Cardiac ventricle fibroblast (primary cell): ENCODE measurements around a stretch of chr1.

- RAMPAGE, long total RNA, result no peak
Measured at GRCh38 chr1:230257450-230257877, 168.7 kb downstream of the PGBD5 start.

DNA sequence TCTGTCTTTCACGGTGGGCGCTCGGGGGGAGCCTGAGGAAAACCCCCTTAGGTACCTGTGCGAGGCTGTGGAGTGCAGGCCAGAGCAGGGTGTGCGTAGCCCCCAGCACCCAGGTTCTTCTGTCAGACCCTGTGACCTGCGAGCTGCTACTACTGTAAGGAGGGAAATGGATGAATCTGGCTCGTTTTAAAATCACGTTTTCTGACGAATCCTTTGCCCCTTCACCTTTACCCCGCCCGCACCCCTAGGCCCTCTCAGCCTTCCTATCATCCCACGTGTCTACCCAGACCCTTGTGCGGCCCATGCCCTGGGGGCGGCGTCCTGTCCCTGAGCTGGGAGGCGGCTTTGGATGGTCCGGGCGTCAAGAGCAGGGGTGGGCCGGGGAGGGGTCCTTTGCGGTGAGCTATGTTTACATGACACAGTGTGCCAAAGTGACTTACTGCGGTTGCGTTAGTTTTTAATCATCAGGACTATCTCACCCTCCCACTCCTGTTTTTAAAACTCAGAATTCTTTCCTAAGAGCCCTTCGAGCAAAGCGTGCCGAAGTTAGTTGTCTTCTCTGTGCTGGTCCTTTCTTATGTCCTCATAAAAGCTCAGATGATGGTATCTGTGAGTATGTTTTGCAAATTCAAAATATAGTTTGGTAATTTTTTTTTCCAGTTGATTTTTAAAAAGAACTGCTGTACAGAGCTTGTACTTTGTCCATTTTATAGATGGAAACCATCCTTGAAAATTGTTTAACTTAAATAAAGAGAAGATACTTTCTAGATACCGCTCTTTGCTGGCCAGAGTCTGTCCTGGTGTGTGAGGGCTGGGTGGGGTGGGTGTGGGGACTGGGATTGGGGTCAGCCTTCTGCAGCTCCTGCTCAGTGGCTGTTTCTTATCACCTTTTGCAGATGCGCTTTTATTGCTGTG lies 144.5 kb downstream of the PGBD5 start:
- RAMPAGE, long total RNA, result no peak

GRCh38 chr1:230307906-230308465 lies 118.1 kb downstream of the PGBD5 start:
- RAMPAGE, long total RNA, result no peak

GRCh38 chr1:230603290-230603773 lies 38.9 kb upstream of the COG2 start:
- RAMPAGE, long total RNA, result no peak

GRCh38 chr1:230739802-230740210 lies 7.4 kb upstream of the CAPN9 start:
- RAMPAGE, long total RNA, result no peak

- RAMPAGE, long total RNA, result no peak
Measured at GRCh38 chr1:230807884-230808402, 60.4 kb downstream of the C1orf198 start.

DNA sequence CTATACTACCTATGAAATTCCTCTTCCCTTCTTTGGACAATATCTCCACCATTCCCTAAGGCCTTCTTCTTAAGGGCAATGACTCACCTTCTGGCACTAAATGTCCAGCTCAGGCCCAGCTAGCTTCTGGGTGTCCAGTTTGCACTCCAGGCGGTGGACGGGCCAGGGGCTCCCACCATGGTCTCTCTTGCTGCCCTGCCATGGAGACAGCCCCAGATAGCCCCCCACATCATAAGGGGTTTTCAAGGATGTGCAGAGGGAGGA lies 43.8 kb downstream of the C1orf198 start:
- RAMPAGE, long total RNA, result no peak

- RAMPAGE, long total RNA, result no peak
Measured at GRCh38 chr1:231351802-231352148, 13.7 kb downstream of the SPRTN start.

DNA sequence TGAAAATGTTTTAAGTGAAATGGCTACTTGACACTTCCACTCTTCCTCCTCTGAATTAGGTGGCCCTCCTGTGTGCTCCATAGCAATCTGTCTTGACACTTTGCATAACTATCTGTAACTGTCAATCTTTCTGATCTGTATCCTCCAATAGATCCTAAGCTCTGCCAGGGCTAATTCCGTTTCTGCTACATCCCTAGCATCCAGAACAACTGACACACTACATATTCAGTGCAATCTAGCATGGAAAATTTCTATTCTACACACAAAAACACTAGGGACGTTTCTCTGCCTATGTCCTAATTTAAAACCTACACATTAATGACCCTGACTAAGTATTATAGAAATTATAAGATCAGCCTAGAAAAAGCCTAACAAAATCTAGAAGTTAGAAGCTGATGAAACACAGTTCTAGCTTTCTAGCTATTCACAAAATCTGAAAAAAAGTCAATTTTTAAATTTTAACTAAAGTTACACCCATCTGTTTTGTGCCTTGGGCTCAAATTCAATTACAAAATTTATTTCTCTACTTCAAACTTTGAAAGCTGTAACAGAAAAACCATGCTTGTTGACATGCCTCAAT lies 34.1 kb downstream of the SPRTN start:
- RAMPAGE, long total RNA, result no peak

DNA sequence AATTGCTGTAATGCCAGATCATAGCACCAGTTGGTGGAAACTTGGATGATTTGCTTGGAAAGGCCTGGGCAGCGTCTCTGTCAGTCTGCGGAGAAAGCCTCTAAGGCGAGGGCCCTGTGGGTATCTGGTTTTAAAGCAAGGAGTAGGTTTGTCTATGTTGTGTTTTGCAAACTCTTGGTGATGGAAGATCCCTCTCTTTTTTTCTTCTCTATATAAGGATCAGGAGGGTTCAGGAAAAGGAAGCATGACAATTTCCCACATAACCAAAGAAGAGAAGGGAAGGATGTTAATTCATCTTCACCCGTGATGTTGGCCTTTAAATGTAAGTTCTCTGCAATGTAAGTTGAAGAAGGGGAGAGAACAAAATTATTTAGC lies 556 bp downstream of the TSNAX start:
- RAMPAGE, long total RNA, result no peak

GRCh38 chr1:231683841-231684190 lies 57.2 kb downstream of the DISC1 start:
- RAMPAGE, long total RNA, result no peak

- RAMPAGE, long total RNA, result no peak
Measured at GRCh38 chr1:231929170-231929683, 302.6 kb downstream of the DISC1 start.

DNA sequence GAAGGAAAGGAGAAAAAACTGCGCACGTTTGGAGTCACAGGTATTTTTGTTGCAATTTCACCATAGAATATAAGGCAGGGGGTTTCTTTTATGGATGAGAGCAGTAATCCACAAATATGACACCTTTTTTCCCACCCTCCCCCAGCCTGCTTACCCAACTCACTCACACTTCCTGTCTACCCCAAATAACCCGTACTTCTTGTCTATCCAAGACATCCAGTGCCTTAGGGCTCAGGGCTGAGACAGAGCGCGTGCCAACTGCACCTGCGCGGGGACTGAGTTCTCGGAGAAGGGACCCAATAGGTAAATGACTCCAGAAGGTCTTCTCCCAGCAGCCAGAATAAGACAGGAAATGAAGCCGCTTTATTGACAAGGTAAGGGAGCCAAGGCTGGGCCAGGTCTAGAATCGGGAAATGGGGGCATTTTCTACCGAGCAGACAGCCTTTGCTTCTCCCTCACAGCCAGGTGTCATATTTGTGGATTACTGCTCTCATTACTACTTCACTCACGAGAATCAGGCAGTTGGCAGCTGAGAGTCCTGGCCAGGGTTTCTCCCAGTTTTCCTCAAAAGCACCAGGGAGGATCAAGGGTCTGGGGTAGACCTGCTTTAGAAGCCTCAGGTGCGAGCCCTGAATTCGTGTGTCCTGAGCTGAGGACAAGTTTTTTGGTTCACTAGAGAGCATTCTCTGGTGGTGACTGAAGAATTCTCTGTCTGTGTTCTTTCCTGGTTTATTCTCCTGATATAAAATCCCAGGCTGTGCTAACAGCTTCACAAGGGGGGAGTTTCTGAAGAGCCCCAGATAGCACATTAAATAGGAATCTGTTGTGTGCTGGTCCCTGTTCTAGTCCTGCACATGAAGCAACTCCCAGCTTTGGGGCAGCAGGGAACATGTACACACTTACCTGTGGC lies 368.8 kb downstream of the SIPA1L2 start:
- RAMPAGE, long total RNA, result no peak

- RAMPAGE, long total RNA, result no peak
Measured at GRCh38 chr1:232376491-232376834, 253.5 kb downstream of the SIPA1L2 start.

GRCh38 chr1:232513826-232514449 lies 116.0 kb downstream of the SIPA1L2 start:
- RAMPAGE, long total RNA, result no peak

DNA sequence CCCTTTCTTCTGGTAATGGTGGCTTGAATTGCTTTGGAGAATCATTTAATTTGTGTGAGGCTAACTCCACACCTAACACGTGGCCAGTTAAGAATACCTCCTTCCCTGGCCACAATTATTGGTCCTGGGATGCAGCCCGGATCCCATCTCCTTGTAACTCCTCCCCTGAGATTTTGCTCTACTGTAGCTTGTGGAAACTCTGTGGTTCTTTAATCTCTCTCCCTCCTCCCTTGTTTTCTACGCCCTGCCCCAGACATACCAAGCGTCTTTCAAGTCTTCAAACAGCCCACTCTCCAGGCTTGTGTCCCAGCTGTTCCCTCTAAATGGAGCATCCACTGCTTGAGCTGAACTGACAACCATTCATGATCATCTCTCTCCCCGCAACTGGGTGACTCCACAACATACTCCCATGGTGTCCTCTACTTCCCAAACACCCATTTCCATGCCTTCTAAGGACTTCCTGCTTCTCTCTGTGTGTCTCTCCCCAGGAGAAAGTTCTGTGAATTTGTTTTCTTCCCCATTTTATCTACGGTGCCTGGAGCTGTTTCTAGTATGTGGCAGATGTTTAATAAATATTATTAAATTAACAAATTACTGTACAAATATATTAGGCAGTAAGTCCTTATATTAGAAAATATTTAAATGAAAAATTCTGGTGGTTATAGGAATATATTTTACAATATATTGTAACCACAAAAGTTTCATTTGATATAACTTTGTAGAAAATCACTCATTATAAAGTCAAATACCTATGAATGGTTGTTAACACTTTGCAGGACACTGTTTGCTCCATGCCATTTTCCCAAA lies 111.4 kb downstream of the SIPA1L2 start:
- RAMPAGE, long total RNA, result no peak

GRCh38 chr1:232596160-232596732 lies 33.7 kb downstream of the SIPA1L2 start:
- RAMPAGE, long total RNA, result no peak

DNA sequence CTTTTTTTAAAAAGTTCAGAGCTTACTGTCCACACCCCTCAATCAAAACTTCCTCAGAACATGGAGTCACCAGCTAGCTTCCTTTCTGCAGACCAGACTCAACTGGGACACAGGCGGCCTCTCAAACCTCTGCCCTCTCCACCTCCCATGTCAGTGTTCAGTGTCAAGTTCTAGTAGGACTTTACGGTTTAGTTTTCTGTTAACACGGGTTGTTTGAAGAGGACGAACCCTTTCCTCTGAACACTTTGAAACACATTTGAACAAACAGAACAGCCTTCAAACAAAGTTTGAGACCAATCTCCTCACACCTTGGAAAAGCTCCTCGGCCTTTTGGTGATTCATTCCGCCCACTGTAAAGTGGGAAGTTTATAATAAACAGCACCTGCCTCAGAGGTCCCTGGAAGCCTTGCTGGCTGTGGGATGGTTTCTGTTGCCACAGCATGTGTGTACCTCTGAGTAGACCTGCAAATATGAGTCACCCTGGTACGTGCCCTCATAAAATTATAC lies 48.4 kb upstream of the SIPA1L2 start:
- RAMPAGE, long total RNA, result no peak

GRCh38 chr1:232764403-232764939 lies 40.7 kb upstream of the MAP10 start:
- RAMPAGE, long total RNA, result no peak

DNA sequence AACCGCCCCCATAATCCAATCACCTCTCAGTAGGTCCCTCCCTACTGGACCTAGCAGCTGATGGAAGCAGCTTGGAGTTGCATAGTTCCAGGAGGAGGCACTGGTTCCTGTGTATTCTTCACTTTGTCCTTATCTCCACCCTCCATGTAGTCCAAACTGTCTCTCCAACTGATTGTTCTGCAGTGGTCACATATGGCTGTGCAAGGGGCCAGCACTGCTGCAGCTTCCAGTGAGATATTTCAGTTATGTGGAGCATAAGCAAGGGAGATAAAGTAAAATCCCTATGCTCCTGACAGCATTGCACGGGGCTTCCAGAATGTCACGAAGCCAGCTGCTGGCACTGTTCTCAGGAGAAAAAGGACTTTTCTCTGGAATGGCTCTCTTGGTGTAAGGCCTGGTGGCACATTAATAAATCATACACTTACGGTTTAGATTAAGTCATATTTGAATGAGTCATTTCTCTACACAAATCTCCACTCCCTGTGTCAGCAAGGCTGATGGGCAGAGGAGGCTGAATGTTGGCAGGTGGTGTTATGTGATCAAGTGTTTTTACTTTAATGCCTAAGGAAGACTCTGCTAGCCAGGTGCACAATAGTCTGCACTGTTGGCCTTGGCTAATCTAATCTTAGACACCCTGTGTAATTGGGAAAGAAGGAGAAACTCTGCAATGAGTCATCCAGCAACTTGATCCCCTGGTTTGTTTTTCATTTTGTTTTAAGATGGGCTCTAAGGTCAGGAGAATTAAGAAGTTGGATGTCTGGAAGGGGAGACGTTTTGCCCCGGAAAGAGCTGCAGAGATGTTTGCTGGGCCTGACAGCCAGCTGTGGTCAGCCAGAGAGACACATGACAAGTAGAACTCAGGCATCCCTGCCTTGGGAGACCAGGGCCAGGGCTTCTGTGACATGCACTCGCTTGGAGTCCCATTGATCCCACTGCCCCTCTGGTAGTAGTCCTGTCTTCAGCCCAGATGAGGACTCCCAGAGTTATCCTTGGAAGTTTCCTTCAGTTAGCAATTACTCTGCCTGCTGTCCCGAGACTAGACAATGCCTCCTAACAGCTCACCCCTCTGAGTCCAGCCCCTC lies 93.6 kb downstream of the KCNK1 start:
- RAMPAGE, long total RNA, result no peak